Thoracic aorta endothelial cell (primary cell): ENCODE measurements around a stretch of chr6.

- CAGE, long polyA plus RNA, result no peak
Observed at GRCh38 chr6:122751332-122751980, 28.1 kb upstream of the FABP7 start.

GRCh38 chr6:123570732-123571231 lies 66.0 kb downstream of the TRDN start:
- CAGE, long polyA plus RNA, result no peak

DNA sequence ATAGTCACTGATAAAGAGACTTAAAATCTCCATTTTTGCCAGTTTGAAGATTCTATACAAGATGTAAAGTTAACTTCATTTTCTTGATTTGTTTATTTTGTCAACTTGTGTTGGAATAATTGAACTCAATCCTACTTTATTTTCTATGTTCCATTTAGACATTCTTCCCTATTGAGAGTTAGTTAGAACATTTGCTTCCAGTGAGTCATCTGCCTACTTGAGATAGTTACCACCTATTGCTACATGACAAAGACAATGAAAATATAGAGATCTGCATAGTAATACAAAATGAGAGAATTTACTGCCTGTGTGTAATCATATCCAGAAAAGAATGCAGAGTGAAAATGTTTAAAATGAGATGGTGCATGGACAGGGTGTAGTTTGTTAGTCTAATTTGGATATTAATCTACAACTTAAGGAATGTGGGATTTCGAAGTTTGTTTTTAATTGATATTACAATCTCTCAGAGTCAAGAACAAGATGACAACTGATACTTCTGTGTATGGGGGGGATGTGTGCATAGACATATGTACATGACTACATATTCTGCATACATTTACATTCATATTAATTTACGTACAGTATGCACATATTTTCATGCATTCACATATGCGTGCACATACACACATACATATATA lies 420.0 kb downstream of the NKAIN2 start:
- CAGE, long polyA plus RNA, result no peak

DNA sequence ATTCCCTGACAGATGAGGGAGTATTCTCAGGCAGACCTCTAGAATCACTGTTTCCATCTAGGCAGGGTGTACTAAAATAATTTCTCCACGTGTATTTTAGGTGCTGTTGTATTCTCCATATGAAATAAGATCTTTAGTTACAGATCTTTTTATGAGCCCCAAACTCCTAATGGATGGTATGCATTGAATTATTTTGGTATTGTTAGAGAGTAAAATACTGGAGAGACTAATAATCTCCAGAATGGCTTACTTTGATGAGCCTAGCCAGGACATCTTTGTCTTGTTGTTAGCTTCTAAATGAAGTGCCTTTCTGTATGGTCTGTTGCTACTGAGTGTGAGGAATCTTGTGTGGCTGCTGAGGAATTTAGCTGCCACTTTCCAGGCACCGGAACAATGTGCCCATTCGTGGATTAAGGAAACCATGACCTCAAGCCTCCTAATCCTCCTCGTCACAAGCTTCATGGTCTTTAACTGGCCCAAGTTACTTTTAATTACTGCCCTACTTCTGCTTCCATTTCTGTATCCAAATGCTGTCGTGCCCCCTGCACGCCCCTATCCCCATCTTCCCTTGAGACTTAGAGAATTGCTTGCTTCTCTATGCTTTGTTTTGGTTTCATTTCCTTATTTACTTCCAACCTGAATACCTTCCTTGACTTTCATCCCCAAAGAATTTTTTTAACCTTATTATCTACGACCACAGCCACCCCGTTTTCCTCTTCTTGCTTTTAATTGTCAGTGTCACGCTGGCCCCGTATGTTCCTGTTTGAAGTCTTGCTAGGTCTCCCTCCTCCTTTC lies 39.9 kb downstream of the RNF217 start:
- CAGE, long polyA plus RNA, result no peak

DNA sequence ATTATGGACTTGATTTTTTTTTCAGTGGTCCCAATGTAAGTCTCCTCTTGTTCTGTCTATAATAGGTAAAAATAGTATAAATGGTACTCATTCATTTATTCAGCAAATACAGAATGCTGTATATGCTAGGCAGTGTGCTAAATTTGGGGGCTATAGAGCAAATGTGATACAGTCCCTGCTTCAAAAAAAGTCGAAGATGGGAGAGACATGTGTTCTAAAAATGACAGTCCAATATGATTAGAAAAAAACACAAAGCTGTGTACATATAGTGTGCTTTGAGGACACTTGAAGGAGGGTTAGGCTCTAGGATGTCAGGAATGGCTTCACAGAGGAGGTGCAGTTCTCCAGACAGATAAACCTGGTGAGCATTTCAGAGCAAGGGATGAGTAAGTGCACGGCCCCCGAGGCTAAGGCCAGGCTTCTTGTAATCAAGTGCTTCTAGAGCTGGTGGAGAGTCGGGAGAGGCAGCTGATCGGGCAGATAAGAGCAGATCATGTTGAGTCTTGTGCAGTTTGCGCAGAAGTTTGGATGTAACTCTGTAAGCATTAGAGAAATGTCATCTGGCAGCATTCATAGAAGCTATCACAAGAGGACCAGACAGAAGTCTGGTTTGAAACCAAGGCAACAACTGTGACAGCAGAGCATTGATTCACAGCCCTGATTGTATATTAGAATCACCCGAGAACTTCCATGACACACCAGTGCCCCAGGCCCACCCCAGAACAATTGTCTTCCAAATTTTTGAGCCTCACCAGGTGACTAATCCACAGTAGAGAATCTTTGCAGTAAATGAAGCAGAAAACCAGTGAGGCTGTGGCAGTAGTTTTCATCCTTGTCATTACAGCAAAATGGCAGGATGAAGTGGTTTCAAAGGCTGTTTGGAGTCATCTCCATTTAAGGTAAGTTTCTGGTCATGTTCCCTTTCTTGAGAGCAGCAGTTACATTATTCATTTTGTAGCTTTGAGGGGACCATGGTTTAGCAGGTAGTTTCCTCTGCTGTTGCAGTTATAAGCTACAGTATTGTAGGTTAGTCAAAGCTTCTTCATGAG lies 83.8 kb downstream of the RNF217 start:
- CAGE, long polyA plus RNA, result no peak

- CAGE, long polyA plus RNA, result no peak
Observed at GRCh38 chr6:125082629-125083413, 70.8 kb upstream of the TPD52L1 start.

DNA sequence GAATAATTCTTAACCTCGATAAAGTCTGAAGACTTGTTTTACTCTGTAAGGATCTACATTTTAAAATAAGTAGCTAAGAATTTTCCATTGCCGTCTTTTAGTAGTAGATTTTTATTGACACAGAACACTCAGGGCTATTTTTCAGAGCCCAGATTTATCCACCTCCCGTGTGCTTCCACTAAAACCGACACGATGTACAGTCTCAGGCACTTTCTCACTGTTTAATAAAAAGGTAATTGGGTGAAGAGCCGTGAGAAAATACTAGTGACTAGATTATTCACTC lies 12.1 kb upstream of the HDDC2 start:
- CAGE, long polyA plus RNA, result no peak

GRCh38 chr6:125834451-125834928 lies 43.7 kb downstream of the NCOA7 start:
- CAGE, long polyA plus RNA, result no peak

DNA sequence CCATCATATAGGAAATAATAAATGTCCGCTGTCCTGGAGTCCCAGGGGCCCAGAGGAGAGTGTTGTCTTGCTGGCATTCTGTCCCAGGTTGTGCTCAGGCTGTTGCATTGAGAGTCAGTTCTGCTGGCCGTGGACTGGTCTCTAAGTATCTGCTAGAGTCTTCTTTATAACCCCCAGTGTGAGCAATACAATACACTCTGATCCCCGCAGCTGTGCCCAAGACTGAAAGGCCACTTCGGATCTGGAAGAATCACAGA lies 38.4 kb upstream of the HINT3 start:
- CAGE, long polyA plus RNA, result no peak

- CAGE, long polyA plus RNA, result no peak
Observed at GRCh38 chr6:126050985-126051740, 64.8 kb downstream of the TRMT11 start.

GRCh38 chr6:128302914-128303547 lies 217.4 kb downstream of the PTPRK start:
- CAGE, long polyA plus RNA, result no peak

- CAGE, long polyA plus RNA, result no peak
Observed at GRCh38 chr6:128398048-128398394, 122.4 kb downstream of the PTPRK start.

- CAGE, long polyA plus RNA, result no peak
Observed at GRCh38 chr6:128491672-128492536, 28.5 kb downstream of the PTPRK start.

GRCh38 chr6:128498101-128498691 lies 22.2 kb downstream of the PTPRK start:
- CAGE, long polyA plus RNA, result no peak

DNA sequence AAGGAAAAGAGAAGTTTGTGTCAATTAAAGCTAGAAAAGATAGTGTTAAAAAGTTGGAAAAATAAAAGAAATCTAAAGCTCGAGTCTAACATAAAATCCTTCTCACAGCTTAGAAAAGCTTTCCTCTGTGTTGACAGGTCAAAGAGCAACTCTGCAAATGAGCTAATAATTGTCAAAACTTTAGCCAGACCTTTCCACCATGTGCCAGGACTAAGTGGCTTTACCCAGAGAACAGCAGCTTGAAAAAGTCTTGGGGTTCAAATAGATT lies 14.8 kb downstream of the PTPRK start:
- CAGE, long polyA plus RNA, result no peak

DNA sequence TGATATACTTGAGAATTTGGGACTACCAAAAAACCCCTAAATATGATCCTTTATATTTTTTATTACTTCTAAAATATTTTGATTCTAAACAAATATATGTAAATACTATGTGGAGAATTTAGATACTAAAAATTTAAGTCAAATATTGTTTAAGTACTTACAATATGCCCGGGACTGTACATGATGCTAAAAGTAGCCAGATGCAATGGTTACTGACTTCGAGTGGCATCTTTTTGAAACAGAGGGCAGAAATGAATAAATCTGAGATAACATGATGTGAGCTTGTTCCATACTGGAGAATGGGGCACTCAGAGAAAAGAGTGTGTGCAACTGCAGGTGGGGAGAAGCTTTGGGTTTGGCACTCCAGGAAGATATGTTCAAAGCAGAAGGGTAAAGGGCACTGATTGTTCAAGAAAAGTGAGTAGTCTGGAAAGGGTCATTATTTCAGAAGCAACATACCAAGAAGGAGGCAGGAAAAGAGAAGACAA lies 67.0 kb downstream of the LAMA2 start:
- CAGE, long polyA plus RNA, result no peak

DNA sequence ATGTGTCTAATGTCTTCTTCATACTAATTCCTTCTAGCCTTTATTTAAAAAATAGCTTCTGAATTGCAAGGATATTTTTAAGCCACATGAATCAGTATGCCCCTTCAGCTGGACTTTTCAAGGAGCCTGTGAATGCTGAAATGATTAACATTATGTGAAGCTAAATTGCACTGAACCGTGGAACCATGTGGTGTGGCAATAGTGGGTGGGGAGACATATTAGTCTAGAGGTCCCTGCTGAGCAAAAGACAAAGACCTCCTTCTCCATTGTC lies 237.9 kb downstream of the LAMA2 start:
- CAGE, long polyA plus RNA, result no peak

DNA sequence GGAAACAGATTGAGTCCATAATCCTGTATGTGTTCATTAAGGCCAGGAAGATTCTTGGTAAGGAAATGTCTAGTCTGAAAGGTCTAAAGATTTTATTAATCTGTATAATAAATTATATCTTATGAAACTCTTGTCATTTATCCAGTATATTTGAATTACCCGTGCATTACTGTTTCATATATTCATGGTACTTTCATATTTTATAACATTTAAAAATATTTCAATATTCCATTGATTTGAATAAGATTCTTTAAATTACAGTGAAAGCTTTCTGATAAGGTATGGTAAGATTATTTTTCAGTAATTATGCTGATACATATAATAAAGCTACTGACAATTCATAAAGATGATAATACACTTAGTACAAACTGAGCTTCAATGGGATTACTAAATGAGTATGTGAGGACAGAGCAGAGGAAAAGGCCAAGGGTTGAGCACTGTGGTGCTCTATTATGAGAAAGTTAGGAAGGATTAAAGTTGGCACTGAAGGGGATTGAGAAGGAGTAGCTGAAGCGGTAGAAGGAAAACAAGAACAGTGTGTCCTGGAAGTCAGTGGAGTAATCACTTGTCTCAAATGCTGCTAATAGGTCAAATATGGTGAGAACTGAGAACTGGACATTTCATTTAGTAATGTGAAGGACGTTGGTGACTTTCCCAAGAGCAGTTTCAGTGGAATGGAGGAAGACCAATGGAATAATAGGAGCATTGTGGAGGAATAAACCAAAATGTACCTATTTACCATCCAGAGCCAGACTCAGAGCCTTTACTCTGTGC lies 255.7 kb downstream of the LAMA2 start:
- CAGE, long polyA plus RNA, result no peak

- CAGE, long polyA plus RNA, result no peak
Observed at GRCh38 chr6:129246268-129246869, 363.4 kb downstream of the LAMA2 start.

GRCh38 chr6:129490947-129491806 lies 218.8 kb downstream of the ARHGAP18 start:
- CAGE, long polyA plus RNA, result no peak